ENCODE results near the gene NDUFAF4.

DNA sequence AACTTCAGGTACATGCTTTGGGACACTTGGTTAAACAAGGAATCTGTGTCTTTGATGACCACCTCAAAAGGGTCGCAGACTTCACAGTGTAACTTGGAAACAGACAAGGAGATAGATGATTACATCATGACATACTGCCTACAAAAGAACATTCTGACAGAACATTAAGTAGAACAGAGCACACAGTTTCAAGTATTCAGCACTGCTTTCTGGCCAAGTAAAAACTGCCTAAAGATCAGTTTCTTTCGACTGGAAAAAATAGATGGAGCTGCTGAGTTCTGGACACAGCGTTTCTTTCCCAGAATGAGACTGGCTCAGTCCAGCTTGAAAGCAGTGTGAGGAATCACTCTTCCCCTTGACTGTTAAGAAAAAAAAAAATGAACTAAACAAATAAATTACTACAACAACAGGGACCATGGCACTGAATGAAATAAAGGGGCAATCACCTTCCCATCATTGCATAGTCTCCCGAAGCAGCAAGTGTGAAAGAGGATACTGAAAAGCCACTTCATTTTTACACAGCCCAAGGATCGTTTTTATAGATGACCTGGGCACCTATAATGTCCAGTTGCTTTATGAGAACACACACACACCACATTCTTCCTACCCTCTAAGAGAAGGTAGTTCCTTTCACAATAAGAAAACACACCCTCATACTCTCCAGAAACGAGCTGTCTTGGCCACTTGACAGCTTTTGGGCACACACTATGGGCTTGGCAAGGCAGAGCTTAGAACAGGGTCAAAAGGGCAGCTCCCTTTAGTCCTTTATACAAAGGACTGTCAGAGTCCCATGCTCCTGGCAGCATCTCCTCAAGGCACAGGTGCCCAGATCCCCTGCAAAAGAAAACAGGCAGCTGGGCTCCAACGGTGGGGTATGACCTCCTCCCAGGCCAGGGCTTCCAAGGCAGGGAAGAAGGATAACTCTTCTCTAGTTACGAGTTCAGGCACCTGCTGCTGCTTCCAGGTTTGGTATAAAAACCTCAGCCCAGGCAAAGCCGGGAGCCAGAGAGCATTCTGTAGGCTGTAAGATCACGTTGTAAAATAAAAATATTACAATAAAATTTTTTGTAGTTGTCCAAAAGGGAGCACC lies 4.7 kb upstream of the LYRM2 start:
- RRBS: no CpG with 5 or more reads among the region's 10 CpGs

DNA sequence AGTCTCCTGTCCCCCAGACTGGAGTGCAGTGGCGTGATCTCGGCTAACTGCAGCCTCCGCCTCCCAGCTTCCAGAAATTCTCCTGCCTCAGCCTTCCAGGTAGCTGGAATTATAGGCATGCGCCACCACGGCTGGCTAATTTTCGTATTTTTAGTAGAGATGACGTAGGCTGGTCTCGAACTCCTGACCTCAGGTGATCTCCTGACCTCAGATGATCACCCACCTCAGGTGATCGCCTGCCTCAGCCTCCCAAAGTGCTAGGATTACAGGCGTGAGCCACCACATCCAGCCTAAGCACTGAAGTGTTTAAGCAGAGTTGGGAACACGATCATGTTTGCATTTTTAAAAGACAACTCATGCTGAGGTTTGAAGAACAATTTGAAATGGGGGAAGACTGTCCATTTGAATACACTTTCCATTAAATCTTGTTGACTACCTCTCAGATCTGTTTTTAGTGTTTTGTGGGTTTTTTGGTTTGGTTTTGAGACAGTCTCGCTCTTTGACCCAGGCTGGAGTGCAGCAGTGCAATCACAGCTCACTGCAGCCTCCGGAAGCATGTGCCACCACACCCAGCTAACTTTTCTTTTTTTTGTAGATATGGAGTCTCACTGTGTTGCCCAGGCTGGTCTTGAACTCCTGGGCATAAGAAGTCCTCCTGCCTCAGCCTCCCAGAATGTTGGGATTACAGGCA lies 15.4 kb upstream of the MDN1 start:
- RRBS: no CpG with 5 or more reads among the region's 13 CpGs

DNA sequence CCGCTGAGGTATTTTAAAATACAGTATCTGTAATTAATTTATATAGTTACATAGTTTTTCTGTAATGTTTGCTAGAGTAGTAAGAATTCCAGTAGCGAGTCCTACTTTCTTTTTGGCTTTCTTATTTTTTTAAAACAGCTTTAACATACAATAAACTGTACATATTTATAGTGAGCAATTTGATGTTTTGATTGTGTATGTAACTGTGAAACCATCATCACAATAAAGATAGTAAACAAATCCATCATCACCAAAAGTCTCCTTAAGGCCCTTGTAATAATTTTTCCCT lies 115.6 kb downstream of the GJA10 start:
- RRBS: no CpG with 5 or more reads among the region's 2 CpGs

DNA sequence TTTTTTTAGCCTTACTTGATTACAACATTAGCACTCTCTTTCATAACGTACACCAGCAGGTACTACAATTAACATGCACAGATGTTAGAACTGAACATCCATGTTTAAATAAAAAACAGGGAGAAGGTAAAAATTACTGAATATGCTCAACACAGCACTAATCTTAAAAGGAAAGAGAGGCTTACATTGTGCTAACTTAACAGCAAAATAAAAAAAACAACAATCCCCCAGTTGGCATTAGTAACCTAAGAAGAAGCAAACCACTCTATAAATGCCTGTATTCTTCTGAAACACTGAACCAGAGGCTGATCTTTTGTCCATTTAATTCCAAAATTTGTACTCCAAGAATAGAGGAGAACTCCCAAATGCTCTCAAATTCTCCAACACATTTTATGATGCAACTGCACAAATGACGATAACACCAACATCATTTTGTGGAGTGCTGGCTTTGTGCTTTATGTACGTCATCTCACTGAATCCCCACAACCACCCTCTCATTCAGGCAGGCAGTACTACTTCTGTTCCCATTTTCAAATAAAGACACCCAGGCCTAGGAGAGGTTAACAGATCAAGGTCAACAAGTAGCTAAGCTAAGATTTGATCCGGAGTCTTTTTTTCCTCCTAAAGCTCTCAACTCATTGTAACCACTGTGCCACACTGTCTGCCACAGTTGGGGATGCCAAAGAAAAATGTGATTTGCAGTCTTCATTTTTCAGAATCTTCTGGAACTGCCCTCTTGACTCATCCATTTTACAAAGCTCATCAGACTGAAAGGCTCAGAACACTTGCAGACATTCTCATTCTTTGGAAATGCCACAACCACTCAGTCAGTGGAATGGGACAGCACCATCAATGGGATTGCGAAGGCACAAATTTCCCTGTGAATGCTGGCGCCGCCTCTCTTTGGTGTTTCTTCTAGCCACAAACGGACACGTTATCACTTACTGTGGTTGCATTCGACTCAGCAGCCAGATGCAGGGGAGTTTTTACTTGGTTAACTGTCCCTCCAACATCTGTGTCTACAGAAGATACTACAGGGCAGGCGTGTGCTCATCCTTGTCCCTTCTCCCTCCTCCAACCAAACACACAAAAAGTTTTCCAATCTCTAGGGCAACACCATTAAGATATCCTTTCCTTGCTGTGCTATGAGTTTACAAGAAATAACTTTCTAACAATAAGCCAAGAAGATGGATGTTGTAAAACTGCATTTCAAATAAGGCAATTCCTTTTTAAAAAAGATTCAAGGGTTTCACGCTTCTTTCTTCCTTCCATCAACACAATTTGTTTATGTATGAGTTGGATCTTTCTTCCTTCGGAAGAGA lies 184.4 kb downstream of the GJA10 start:
- RRBS: no CpG with 5 or more reads among the region's 13 CpGs

- RRBS: no CpG with 5 or more reads among the region's 2 CpGs
Measured at GRCh38 chr6:90293798-90294307, 2.8 kb downstream of the BACH2 start.

- RRBS: 0% methylated on average over 1 of the region's 11 CpGs
Measured at GRCh38 chr6:90297236-90297530, 540 bp upstream of the BACH2 start.

GRCh38 chr6:90425127-90425536 lies 128.5 kb upstream of the BACH2 start:
- RRBS: no CpG with 5 or more reads among the region's 5 CpGs

DNA sequence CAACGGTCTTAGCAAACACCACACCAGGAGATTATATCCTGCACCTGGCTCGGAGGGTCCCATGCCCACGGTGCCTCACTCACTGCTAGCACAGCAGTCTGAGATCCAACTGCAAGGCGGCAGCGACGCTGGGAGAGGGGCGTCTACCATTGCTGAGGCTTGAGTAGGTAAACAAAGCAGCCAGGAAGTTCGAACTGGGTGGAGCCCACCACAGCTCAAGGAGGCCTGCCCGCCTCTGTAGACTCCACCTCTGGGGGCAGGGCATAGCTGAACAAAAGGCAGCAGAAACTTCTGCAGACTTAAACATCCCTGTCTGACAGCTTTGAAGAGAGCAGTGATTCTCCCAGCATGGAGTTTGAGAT lies 24.5 kb downstream of the MAP3K7 start:
- RRBS: no CpG with 5 or more reads among the region's 9 CpGs

GRCh38 chr6:92100437-92100819 lies 1318.9 kb downstream of the EPHA7 start:
- RRBS: no CpG with 5 or more reads among the region's 2 CpGs

DNA sequence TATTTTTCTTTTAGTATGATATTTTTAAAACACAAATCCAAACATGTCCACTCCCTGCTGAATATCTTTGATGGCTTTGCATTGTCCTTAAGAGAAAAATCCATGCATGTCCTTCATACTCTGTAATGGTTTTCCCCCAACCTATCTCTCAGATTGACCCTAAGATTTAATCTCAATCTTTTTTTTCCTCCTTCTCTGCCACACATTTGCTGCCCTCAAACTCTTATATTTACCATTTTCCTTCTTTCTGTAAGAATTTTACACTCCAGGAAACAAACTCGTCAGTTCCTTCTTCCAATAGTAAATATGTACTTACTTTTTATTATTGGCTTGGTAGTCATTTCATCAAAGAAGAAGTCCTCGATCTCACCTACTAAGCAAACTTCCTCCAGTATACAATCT lies 673.5 kb downstream of the EPHA7 start:
- RRBS: no CpG with 5 or more reads among the region's 2 CpGs

- RRBS: no CpG with 5 or more reads among the region's 7 CpGs
Measured at GRCh38 chr6:96520073-96520933, 1.3 kb upstream of the UFL1 start.

- RRBS: 59% methylated on average over 2 of the region's 10 CpGs
Measured at GRCh38 chr6:96693438-96694502, 130.8 kb downstream of the FHL5 start.

DNA sequence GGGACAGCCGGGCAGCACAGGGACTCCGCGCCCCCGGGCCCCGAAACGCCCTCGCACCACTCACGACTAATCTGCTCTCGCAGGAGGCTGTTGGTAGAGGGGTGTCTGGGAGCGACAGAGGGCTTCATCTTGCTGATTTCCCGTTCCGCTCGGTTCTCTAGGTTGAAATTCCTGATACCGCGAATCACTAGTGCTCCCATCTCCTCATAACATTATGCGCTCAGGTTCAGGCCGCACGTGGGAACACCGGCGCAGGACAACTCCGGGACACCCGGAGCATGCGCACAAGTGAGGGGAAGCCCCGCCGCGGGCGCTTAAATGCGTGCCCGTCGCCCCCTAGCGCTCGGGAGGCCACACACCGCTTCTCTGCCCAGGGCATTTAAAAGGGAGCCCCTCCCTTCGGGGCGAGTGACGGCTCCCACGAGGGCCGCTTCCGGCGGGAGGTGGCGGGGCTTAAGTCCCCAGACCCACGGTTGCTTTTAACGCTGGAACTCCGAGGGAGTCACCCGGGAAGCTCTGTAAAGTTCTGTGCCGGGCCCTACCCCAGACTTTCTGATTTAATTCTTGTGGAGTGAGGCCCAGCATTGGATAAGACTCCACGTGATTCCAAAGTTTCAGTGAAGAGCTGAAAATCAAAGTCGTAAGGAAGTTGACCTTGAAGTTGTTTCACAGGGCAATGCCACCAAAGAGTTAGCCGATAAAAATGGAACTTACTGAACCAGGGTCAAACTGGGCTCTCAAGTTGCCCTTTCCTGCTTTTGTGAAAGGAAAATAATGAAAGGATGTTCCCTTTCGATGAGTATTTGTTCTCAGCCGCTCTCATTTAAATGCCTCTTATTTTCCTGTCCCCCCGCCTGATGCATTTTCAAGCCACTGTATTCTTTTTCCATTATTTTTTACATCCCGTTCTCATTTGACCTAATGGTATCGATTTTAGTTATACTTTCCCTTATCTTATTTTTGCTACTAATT lies at the start of gene NDUFAF4:
NDUFAF4 (minus strand) TSS at position 290 of the 972 bp plus-strand sequence.
- RRBS: 3% methylated on average over 6 of the region's 54 CpGs

DNA sequence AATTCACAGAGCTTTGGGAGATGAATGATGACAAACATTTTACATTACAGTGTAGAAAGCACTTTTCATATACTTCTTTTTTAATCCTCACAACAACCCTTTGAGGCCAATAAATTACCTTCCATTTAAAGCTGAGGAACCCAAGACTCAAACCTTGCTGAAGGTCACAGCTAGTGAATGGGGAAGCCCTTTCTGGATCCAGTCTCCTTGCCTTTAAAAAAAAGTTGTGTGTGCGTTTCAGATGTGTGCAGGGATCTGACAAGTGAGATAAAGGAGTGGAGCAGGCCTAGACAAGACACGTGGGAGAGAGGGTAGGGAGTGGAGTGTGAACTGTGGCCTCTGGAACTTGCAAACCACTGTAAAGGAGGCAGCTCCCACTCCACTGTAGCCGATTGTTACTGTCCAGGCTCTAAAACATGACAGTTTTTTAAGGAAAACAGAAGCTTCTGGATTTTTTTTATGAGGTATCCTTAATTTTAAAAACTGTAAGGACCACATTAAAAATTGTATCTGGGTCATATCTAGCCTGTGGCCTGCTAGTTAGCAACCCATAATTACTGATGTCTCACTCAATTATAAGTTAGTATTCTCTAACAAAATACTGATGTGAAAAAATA lies 1.9 kb downstream of the KLHL32 start:
- RRBS: no CpG with 5 or more reads among the region's 3 CpGs

GRCh38 chr6:98787978-98788481 lies 46.3 kb upstream of the POU3F2 start:
- RRBS: no CpG with 5 or more reads among the region's 17 CpGs

DNA sequence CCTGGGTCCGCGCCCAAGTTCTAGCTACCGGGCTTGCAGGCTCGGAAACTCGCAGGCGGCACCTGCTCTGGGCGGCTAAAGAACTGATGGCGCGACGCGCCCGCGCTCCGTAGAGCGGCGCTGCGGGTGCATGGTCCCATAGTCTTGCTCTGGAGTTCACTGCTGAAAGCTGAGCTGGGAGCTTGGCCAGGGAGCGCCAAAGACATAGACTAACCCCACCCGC lies 1.3 kb upstream of the POU3F2 start:
- RRBS: 3% methylated on average over 3 of the region's 19 CpGs

DNA sequence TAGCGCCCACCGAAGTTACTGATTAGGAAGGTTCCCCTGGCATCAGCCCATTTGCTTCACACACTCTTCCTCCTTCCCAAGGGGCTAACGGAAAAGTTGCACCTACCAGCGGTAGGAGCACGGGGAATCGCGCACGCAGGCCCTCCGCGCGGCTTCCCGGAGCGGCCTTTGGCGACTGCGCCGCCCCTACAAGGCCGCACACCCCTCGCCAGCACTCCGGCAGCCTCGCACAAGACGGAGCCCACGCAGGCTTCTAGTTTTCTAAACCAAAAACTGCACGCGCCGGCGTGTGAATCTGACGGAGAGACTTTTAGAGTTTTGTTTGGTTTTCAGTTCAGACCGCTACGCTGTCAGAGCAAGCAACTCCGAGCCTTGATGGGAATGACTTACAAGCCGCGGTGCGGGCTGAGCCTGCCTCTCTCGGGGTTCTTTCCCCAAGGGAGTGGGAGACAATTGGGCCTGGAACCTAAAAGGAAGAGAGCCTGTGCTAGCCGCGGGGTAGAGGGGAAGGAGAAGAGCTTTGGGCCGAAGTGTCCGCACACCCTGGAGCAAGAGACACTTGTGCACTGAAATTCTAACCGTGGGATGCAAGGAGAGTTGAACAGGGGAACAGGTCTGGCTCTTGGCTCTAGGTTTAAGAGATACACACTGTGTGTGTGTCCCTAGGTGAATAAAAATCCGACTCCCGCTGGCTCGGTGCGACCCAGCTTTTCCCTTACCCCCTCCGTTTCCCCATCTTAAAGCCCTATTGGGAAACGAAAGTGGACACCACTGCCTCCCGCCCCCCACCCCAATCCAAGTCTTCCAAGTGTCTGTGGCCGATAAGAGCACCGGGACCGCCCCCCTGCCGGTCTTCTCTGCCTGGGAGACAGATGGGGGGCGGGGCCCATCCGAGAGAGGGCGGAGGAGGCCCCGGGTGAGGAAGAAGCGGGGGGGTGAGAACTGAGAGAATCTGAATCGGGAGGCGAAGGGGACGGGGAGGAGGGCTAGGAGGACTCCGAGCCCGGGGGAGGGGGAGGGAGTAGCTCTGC lies 652 bp upstream of the POU3F2 start:
- RRBS: 2% methylated on average over 21 of the region's 60 CpGs

DNA sequence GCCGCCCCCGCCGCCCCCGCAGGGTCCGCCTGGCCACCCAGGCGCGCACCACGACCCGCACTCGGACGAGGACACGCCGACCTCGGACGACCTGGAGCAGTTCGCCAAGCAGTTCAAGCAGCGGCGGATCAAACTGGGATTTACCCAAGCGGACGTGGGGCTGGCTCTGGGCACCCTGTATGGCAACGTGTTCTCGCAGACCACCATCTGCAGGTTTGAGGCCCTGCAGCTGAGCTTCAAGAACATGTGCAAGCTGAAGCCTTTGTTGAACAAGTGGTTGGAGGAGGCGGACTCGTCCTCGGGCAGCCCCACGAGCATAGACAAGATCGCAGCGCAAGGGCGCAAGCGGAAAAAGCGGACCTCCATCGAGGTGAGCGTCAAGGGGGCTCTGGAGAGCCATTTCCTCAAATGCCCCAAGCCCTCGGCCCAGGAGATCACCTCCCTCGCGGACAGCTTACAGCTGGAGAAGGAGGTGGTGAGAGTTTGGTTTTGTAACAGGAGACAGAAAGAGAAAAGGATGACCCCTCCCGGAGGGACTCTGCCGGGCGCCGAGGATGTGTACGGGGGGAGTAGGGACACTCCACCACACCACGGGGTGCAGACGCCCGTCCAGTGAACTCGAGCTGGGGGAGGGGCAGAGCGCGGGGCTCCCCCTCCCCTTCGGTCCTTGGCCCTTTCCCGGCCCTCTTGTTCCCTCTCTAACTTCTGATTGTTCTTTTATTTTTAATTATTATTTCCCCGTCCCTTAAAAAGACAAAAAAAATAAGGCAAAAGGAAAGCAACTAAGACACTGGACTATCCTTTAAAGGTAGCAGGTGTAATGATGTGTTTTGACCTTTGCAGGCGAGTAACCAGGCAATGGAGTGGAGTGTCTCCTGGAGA lies 1.5 kb downstream of the POU3F2 start:
- RRBS: no CpG with 5 or more reads among the region's 51 CpGs

GRCh38 chr6:98918184-98918863 lies 29.4 kb downstream of the FBXL4 start:
- RRBS: no CpG with 5 or more reads among the region's 1 CpG

All from iris pigment epithelial cell (primary cell).